ENCODE measurements around the genes MAPK1IP1L and TBPL2.

GRCh38 chr14:53670812-53671156 is 285.8 kb downstream of the BMP4 start:
- RRBS, result no CpG with 5 or more reads among the region's 1 CpG

GRCh38 chr14:53949680-53950703 is 6.6 kb downstream of the BMP4 start:
- RRBS, result 96% methylated on average over 5 of the region's 25 CpGs

DNA sequence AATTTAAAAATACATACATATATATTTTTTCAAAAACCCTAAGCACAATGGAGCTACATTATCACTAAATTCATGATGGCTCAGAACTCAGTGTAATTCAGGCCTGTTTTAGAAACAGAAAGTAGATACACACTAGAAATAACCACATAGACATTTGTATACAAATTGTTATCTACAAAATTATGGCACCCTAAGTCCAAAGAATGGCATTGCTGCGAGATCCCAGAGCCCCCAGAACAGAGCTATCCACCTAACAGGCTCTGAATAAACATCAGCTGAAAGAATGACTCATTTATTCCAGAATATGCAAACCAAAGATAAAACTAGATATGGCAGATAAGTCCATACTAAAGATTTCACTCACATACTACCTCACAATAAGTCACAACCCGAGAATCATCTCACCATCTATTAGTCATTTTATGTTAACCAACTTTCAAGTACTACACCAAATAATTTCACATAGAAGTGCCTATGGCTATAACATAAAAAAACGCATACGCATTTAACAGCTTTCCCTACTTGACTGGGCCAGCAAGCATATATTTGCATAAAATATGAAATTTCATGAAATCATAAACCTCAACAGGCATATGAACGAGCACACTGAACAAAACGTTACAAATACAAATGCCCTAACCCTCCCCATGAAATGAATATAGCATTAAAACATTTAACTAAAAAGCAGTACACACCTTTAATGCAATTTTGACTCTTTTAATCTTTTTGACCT is 5.6 kb downstream of the CNIH1 start:
- RRBS, result no CpG with 5 or more reads among the region's 6 CpGs

DNA sequence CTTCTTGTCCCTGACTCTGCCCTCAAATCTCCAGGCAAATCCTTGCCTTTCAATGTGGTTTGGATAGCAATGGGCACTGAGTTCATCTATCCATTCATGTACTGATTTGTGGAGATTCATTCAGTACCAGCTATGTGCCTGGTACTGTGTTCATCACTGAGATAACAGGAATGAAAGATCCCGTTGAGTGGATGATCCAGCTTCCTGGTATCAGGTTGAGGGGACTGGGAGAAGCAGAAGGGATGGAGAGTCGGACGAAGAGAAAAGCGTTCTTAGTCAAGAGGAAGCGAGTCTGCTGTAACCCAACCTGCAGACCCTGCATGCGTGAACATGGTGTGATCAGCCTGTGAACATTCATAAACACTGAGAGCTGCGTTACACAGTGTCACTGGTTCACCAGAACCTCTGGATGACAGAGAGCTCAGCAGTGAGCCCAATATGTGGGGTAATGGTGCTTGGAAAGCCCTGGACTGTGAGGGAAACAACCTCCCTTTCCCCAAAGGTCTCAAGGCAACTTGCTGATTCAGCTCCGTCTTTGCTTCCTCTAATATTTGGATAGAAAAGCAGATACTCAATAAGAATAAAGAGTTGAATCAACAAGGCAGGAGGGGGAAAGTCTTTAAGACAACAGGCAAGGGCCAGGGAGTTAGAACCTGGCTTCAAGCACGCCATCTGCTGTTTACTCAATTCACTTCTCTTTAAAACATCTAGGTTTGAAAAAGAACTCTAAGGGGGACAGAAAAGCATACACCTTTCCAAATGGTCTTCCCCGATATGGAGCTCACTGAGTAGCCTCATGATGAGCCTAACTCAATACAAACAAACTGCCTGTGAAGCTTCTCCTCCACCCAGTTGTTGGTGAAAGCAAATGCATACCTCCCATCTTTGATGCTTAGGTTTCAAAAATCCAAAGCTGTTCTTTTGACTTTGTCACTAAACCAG is 75.8 kb downstream of the SAMD4A start:
- RRBS, result no CpG with 5 or more reads among the region's 10 CpGs

DNA sequence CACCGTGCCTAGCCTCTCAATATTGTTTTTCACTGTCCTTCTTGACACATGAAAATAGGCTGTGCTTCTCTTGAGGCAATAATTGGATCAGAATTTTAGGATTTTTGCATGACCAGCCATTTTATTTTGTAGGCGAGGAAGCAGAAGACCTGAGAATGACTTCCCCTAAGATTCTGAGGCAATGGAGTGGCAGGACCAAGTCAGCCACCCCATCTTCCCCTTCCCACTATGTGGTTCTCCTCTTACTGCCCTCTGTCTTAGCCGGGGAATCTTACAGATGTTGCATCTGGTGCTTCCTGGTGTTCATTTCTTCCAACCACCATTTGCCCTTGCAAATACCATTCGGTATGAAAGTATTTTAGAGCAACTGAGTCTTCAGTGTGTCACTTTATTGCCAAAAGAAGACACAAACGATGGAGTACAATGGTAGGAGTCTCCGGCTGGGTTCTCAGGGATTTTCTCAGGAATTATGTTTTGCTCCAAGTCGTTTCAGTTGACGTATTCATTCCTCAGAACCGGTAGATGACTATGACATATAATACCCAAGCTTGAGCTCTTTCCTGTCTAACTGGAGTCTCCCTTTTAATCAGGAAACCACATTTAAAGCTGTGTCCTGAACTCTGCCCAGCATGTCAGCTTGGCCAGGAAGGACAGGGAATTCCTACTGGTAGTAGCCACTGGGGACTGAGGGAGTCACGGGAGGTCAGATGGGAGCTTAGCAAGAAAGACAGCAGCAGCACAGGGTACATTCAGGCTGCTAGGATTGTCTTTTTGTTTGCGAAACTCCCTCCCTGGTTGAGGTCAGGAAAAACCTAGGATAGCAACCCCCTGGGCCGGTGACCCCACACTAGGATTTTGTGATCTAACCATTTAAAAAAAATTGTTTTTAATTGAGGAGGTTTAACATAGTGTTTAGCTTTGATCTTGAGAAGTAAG is 87.0 kb downstream of the SAMD4A start:
- RRBS, result 69% methylated on average over 2 of the region's 12 CpGs

DNA sequence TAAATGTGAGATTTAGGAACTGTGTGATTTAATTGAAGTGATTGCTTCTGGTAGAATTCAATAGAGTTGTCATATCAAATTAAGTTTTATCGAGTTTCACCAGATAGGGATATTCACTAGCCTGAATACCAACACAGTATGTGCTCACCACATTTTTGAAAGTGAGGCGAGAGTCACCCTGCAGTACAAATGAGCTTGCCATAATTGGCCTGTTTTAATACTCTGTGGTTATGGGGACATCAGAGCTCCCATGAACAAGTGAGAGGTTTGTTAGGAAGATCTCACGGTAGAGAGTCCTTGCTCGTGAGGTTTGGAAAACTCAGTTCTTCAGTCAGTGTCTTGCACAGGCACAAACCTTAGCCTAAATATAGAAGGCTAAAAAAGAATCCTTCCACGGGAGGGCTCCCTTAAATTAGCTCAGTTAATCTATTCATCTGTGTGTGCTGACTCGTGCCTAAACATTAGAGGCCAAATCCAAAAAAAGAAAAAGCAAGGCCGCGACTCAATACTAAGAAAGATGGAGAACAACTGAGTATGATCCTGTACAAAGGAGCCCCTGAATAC is 108.7 kb downstream of the SAMD4A start:
- RRBS, result no CpG with 5 or more reads among the region's 8 CpGs

- RRBS, result no CpG with 5 or more reads among the region's 14 CpGs
Measured at GRCh38 chr14:54676526-54677858, 110.1 kb downstream of the SAMD4A start.

GRCh38 chr14:54757573-54758136 is 145.0 kb downstream of the GCH1 start:
- RRBS, result no CpG with 5 or more reads among the region's 8 CpGs

DNA sequence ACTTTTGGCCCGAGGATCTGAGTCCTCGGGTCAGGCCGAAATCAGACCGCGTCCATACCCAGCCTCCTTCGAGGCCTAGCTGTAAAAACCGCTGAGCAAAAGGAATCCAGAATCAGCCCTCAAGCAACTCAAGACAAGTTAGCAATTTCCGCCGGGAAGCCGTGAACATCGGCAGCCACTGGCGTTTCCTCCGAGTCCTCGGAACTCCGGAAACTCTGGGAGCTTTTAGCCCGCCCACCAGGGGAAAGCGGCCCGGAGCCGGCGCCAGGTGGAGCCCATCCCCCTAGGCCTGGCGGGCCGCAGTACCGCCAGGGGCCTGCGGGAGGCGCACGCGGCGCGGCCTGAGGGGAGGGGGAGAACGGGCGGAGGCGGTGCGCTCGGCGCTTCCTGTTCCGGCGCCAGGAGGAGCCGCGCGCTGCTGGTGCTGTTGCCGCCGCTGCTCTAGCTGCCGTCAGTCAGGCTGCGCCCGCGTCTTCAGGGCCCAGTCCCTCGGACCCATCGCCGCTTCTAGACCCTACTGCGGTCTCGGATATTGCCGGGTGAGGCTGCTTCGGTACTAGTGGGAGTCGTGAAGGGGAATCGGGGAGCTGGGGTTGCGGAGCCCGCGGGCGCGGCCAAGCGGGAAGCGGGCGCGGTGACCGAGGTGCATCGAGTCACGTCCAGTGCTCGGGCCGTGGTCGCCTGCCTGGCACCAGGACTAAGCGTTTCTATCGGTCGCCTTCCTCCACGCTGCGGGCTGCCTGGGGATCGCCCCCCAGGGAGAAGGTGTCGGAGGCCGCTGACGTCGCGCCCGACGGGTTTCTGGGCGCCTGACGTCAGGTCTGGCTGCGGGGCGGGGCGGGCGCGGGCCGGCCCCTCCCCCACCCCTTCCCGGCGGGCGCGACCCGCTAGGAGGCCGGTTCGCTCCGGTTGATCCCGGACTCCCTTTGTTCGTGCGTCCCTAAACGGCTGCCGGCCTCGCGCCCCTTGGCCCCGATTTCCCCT is at the start of gene MAPK1IP1L:
TSS of gene MAPK1IP1L (plus strand) at position 383 of the 984 bp plus-strand sequence.
- RRBS, result under 1% methylated on average over 15 of the region's 107 CpGs

DNA sequence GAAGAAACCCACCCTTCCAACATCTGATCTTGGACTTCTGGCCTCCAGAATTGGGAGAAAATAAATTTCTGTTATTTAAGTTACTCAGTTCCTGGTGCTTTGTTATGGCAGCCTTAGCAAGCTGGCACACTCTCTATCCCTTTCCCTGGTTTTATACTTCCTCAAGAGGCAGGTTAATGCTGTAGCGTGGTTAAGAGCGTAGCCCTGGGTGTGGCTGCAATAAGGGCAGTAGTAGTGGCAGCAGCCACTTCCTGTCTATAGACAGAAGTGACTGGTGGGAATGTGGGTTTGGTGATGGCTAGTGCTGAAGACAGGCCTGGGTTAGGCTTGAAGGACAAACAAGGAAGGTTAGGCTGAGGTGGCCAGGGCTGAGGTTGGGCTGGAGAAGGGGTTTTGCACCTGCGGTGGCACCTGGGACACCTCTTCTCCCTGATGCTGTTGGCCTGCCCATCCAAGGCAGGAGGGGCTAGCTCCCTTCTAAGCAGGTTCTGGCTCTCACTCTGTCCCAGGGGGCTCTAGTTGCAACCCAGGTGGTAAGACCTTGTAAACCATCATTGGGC is 3.6 kb upstream of the LGALS3 start:
- RRBS, result no CpG with 5 or more reads among the region's 3 CpGs

DNA sequence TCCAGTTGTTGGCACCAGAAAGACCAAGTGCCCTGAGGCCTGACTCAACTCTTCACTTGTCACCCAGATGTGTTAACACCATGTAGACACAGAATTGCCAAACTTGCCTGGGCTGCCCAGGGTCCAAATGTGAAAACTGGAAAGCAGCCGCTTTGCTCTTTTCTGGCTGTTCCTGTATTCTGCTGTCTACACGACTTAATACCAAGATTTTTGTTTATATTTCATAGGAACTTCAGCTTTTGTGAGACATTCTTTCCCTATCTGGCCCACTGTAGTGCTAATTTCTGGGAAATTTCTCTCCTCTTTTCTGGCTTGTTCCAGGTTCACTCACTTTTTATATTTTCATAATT is 2.8 kb upstream of the LGALS3 start:
- RRBS, result no CpG with 5 or more reads among the region's 2 CpGs

DNA sequence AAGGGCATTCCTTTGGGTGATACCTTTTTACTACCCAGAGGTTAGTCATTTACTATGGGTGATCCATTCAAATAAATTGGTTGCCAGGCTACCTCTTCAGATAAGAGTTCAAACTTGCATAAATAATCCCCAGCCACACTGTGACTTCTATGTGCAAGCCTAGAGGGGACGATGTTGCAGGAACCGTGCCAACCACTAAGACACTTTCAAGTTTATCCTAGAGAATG is 1.4 kb upstream of the LGALS3 start:
- RRBS, result no CpG with 5 or more reads among the region's 2 CpGs

DNA sequence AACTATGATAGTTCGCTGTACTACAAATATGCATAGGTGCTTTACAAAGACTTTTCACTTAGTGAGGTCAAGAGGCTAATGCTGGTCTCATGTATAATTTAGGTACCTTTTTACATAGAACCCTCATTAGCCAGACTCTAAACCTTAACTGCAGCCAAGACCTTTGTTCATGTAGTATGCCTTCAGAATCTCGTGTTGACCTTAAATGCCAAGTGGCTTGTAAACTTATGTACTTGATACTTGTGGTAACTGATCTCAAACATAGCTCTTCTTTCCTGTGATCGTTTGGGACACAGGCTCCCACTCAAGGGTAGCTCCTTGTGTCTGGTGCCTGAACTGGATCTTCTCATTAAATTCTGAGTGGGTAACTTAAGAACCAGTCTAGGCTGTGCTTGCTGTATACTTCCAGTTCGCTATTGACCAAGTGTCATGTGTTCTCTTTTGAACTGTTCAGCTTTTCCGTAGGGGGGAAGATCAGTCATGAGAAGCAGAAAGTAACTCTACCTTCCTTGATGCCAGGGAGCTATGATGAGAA is 2.3 kb downstream of the LGALS3 start:
- RRBS, result no CpG with 5 or more reads among the region's 5 CpGs

GRCh38 chr14:55271887-55272826 is 936 bp downstream of the FBXO34 start:
- RRBS, result 2% methylated on average over 6 of the region's 36 CpGs

GRCh38 chr14:55304360-55304664 is 33.1 kb downstream of the FBXO34 start:
- RRBS, result no CpG with 5 or more reads among the region's 1 CpG

DNA sequence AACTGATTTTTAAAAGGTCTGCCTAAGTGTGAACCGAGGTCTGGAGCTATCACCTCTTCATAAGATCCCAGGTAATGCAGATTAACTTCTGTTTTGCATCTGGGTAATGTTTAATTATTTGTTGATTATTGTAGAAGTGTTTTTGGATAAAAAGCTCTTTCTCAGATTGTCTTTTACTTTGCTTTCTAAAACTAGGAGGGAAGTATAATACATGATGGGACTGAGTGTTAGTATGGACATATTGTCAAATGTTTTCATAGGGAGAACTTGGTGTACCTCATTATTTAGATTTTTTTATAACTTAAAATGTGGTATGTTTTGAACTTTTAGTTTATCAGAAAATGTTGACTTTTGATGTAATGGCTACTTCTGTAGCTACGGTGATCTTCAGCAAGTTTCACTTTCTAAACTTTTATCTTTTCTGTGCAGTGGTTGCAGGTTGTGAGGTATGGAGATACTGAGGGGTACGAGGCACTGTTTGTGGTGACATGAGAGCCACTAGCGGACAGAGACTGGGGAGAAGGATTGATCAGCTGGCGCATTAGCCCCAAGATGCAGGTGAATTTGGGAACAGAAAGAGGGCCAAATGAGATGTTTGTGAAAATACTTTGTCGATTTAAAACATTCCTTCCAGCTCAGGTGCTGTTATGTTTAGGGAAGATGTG is 61.3 kb downstream of the FBXO34 start:
- RRBS, result no CpG with 5 or more reads among the region's 6 CpGs

DNA sequence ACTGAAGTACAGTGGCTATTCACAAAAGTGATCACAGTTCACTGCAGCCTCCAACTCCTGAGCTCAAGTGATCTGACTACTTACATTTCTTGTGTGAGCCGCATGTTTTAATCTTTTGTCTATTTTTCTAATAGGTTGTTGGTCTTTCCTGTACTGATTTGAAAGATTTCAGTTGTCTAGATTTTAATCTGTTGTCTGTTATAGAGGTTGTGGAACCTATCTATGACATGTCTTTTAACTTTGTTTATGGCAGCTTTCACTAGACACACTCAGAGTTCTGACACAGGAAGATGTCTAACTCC is 37.4 kb downstream of the ATG14 start:
- RRBS, result no CpG with 5 or more reads among the region's 1 CpG

DNA sequence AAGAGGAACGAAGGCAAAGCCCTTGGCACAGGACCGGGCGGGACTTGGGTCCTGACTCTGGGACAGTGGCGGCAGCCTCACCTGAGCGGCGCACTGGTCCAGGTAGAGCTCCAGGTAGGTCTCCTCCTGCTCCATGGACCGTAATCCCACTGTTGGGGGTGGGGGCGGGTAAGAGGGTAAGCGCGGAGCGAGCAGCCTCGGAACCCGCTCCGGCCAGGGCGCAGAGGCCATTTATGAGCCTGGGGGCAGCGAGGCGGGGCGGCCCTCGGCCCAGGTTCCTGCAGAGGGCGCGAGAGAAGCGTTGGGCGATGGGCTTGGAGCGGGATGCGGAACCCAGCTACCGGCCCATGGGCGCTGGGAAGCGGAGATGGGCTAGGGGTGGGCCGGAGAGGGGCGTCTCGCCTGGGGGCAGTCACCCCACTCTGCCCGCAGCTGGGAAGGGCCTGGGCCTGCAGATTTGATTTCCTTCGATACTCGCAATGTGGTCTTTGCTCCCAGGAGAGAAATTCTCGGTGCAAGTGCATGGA is at the start of gene TBPL2:
TSS of gene TBPL2 (minus strand) at position 302 of the 527 bp plus-strand sequence.
- RRBS, result 11% methylated on average over 4 of the region's 35 CpGs

DNA sequence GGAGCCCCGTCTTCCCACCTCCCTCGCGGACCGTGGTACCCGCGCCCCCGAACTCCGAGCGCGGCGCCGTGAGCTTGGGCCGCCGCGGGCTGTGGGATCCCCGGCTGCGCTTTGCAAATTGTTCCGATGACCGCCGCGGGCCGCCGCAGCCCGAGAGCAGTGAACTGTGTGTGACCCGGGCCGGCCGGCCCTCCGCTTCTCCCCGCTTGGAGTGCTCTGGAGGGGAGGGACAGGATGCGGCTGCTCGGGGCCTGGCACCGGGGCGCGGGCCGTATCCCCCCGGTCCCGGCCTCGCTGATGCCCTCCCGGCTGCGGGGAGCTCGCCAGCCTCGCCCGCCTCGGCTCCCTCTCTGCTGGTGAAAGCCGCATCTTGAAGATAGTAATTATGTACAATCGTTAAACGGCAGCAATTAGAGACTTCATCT is 977 bp downstream of the PELI2 start:
- RRBS, result under 1% methylated on average over 21 of the region's 47 CpGs

Measured in zone of skin (tissue), 1 donor.